HT1080 (cell line): ENCODE results near the genes PCDH18, NDUFC1 and MGST2.

RAMPAGE:
- cytosol, long total RNA, result no peak
- long total RNA, result no peak
- nucleus, long total RNA, result no peak
Measured at GRCh38 chr4:128870897-128871312, 61.4 kb downstream of the JADE1 start.

RAMPAGE:
- cytosol, long total RNA, result no peak
- long total RNA, result no peak
- nucleus, long total RNA, result no peak
Measured at GRCh38 chr4:130023928-130024162, 927.9 kb downstream of the C4orf33 start.

RAMPAGE:
- cytosol, long total RNA, result no peak
- long total RNA, result no peak
- nucleus, long total RNA, result no peak
Measured at GRCh38 chr4:132123675-132124474, 1025.2 kb upstream of the PCDH10 start.

GRCh38 chr4:137532117-137532868 is at the start of gene PCDH18:
TSS of gene PCDH18 (minus strand) at chr4:137532494.
RAMPAGE:
- cytosol, long total RNA, result no peak
- long total RNA, result no peak
- nucleus, long total RNA, result no peak

RAMPAGE:
- cytosol, long total RNA, result no peak
- long total RNA, result no peak
- nucleus, long total RNA, result no peak
Measured at GRCh38 chr4:137545438-137545985, 13.2 kb upstream of the PCDH18 start.

RAMPAGE:
- cytosol, long total RNA, result no peak
- long total RNA, result no peak
- nucleus, long total RNA, result no peak
Measured at GRCh38 chr4:137700591-137701170, 168.4 kb upstream of the PCDH18 start.

DNA sequence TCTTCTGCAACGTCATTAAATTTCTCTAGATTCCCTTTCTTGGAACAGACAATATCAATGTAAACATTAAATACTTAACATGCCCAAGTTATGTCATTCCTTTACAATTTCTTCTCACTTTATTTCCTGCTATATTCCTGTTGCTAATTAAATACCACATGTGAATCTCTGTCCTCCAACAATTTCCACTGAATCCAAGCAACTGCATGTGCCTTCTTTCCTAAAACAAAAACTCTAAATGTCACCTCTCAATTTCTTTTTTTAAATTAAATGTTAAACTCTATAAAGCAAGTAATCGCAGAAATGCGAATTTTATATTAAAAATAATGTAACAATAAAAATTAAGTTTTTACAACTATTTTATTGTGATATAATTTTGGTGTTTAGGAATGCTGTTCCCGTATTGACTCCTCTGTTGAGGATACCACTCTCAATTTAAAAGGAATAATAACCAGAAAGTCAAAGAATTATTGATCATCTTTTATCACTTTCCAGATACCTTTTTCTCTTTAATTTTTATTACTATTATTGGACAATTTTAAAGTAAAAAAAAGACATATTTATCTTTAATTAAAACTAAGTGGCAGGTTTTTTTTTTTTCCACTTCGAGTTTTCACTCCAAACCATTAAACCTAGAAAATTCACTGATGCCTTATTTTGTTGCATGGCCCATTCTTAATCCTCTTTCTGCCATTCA is 19.7 kb downstream of the SLC7A11 start:
RAMPAGE:
- cytosol, long total RNA, result no peak
- long total RNA, result no peak
- nucleus, long total RNA, result no peak

GRCh38 chr4:139099163-139099837 is 77.7 kb downstream of the ELF2 start:
RAMPAGE:
- cytosol, long total RNA, result no peak
- long total RNA, result no peak
- nucleus, long total RNA, result no peak

RAMPAGE:
- cytosol, long total RNA, result no peak
- long total RNA, result no peak
- nucleus, long total RNA, result no peak
Measured at GRCh38 chr4:139154573-139154991, 22.4 kb downstream of the ELF2 start.

RAMPAGE:
- cytosol, long total RNA, result no peak
- long total RNA, result no peak
- nucleus, long total RNA, result no peak
Measured at GRCh38 chr4:139175491-139175927, 1.5 kb downstream of the ELF2 start.

RAMPAGE:
- cytosol, long total RNA, result no peak
- long total RNA, result no peak
- nucleus, long total RNA, result no peak
Measured at GRCh38 chr4:139266498-139267118, 13.4 kb downstream of the MGARP start.

DNA sequence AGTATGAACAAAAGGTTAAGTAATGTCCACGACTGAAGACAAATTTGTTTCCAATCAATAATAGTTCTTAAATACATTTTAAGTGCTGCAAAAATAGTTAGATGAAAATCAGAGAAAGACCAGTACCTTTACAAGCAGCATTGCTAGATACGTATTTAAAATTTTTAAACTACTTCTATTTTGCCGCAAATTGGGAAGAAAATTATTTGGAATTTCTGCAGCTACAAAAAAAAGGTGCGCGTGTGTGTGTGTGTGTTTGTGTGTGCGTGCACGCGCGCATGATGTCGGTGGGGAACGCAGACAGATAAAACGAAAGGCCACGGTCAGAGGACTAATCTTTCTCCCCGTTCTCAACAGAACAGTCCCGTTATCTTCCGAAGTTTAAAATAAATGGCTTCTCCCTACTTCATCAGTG is 1.7 kb downstream of the MGARP start:
RAMPAGE:
- cytosol, long total RNA, result no peak
- long total RNA, result no peak
- nucleus, long total RNA, result no peak

RAMPAGE:
- cytosol, long total RNA, result start-site peak on the minus strand at chr4:139302469-139302522, 103 and 389 reads in 2 replicates
- long total RNA, result start-site peak on the minus strand at chr4:139302465-139302474, 69 reads
- nucleus, long total RNA, result start-site peak on the minus strand at chr4:139302465-139302474, 55 and 36 reads in 2 replicates
Measured at GRCh38 chr4:139301838-139302959, at the start of gene NDUFC1. TSS of gene NDUFC1 (minus strand) at chr4:139302477.

GRCh38 chr4:139361613-139362081 is 59.4 kb upstream of the NDUFC1 start:
RAMPAGE:
- cytosol, long total RNA, result no peak
- long total RNA, result no peak
- nucleus, long total RNA, result no peak

GRCh38 chr4:139452721-139453042 is 1.2 kb upstream of the RAB33B start:
RAMPAGE:
- cytosol, long total RNA, result no peak
- long total RNA, result no peak
- nucleus, long total RNA, result no peak

DNA sequence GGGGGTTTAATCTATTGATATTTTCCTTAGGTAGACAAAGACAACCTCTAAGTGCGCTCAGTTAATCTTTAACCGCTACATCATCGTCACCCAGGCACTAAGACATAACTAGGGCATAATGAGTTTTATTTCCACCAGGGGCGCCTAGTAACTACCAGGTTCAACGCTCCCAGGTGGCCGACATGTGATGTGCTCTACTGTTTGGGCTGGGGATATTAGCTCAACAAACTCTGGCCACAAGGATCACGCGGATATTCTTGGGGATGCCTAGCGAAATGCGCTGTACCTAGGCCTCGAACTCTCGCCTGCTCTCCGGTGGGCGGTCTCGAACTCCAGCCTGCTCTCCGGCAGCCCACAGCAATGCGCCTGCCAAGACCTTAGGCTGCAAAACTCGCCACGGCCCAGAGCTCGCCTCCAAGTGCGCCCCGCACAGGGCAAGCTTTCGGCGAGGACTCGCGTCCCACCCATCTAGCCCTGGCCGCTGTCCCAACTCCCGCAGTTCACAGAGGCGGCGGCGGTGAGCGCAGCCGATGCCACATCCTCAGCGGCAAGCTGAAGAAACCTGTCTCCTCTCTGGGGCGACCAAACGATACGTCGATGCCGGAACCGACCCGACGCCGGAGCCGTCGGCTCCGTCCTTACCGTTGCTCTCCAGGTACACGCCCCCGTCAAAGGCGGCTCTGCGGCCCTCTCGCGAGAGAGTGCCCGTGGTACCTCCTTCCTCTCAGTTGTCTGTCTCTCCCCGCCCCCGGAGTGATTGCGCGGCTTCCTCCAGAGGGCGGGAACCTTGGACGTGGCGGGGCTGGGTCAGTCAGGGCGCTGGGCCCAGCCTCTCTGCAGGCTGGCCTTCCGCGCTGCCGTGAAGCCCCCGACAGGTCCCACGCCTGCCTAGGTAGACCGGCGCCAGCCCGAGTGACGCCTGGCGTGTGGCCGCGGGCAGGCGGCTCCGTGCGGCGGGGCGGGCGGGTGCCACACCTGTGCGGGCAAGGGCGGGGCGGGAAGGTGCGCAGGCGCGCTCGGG is 568 bp upstream of the RAB33B start:
RAMPAGE:
- cytosol, long total RNA, result start-site peak on the minus strand centred at position 655 of the sequence, 43 bp wide, 18 and 16 reads in 2 replicates
- long total RNA, result start-site peak on the minus strand centred at position 648 of the sequence, 11 bp wide, 9 reads
- nucleus, long total RNA, result no peak

DNA sequence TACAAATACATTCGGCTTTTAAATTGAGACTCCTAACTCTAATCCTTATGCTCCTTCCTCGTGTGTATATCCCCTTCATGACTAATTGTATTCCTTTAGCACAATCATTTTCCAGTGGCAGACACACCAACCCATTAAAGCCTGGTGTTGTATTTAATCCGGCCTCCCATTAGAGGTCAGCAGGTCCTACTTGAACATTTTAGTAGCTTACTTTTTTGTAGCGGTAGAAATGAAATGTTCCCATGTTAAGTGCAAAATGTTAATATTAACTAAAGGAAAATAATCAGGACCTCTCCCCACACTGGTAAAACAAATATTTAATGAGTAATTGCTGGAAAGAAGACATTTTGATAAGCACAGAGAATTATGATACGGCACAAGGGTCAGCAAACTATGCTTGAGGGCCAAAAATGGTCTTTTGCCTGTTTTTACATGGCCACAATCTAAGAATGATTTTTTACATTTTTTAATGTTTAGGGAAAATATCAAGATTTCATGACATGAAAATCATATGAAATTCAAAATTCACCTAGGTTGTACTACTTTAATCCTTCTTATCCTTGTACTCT is 3.5 kb downstream of the RAB33B start:
RAMPAGE:
- cytosol, long total RNA, result no peak
- long total RNA, result no peak
- nucleus, long total RNA, result no peak

RAMPAGE:
- cytosol, long total RNA, result no peak
- long total RNA, result no peak
- nucleus, long total RNA, result no peak
Measured at GRCh38 chr4:139559049-139559529, 3.1 kb upstream of the SETD7 start.

RAMPAGE:
- cytosol, long total RNA, result no peak
- long total RNA, result no peak
- nucleus, long total RNA, result no peak
Measured at GRCh38 chr4:139665551-139666631, at the start of gene MGST2. TSS of gene MGST2 (plus strand) at chr4:139665819.

DNA sequence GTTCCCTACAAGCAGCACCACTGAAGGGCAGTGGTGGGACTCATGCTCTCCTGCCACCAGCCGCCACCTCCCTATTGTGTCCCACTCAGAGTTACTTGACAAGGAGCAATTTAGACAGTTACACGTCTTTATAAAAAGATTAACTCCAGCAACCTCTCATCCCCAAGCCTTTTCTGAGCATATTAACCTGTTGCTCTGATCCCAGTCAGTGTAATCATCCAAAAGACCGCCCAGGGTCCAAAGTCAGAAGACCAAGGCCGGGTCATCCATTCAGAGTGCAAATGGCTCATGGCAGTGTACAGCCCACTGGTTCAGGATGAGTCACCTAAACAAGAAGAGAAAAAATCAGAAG is 23.7 kb downstream of the MGST2 start:
RAMPAGE:
- cytosol, long total RNA, result no peak
- long total RNA, result no peak
- nucleus, long total RNA, result no peak